GM06990 (cell line): ENCODE measurements around a stretch of chr1.

DNA sequence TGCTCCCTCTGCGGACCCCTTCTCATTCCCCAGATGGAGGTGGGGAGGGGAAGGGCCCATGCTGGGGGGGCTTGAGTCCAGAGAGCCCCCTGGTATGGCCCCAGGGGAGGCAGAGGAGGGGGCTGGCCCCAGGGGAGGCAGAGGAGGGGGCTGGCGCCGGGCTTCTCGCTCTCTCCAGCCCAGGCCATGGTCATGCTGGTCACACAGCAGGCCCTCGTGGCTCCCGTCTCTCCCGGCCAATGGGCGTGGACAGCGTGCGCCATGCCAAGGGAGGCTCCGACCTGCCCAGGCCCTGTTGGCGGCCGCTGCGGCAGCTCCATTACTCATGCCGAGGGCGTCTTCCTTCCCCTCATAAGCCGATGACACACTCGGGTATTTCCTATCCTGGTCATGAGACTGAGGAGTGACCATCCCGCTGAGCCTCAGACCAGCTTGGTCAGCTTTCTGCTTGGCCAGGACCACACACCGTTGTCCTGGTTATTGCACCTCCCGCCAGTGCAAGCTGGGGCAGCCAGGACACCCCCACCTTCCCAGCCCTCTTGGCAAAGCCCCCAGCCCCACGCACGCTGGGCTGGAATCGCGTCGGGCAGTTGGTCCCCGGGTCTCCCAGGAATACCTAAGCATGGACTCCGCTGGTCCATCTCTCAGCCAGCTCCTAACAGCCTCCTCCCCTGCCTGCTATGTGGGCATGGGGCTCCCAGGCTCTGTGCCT lies 49.7 kb downstream of the ARHGEF16 start:
- RRBS, result 34% methylated on average over 5 of the region's 28 CpGs

DNA sequence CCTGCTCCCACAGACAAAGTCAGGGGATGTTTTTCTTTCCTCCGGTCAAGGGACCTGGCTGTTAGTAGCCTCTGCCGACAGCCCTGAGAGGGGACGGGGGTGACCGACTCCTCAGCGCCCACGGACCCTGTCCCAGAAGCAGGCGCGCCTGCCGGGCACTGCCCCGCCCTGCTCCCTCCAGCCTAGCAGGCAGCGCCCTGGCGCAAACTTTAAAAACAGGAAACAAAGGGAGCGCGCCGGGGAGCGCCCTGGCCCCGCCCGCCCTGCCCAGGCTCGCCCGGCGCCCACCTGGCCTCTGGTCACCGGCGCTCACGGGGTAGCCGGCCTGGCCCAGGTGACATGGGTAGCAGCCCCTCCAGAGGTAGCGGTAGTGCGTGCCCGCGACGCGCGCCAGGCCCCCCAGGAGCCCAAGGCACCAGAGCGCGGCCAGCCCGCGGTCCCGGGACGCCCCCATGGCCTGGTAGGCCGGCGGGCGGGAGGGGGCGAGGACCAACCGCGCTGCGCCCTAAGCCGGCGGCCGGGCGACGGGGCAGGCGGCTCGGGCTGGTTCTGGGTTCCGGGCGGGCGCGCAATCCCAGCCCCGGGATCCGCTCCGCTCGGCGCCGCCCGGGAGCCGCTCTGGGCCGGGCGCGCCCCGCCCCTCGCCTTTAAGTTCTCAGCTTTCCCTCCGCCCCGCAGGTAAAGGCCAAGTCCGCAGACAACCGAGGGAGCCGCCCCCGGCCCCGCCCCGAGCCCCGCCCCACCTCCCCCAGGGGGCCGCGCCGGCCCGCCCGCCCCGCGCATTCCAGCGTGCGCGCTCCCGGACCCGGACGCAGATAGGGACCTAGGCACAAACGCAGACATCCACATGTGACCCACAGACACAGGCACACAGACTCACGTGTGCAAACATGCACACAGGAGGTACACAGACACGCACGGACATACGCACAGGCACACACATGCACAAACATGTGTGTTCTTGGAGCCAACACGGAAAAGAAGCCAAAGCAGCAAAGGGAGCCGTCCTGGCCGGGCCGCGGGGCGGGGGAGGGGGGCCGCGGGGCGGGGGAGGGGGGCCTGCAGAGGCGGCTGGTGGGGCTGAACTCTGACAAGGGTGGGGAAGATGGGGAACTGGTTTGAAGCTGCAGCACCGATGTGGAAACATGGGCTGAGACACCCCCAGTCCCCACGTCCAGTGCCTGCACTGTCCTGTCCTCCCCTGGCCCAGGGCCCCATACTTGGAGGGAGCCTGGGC lies 76.7 kb downstream of the ARHGEF16 start:
- RRBS, result 5% methylated on average over 52 of the region's 108 CpGs

DNA sequence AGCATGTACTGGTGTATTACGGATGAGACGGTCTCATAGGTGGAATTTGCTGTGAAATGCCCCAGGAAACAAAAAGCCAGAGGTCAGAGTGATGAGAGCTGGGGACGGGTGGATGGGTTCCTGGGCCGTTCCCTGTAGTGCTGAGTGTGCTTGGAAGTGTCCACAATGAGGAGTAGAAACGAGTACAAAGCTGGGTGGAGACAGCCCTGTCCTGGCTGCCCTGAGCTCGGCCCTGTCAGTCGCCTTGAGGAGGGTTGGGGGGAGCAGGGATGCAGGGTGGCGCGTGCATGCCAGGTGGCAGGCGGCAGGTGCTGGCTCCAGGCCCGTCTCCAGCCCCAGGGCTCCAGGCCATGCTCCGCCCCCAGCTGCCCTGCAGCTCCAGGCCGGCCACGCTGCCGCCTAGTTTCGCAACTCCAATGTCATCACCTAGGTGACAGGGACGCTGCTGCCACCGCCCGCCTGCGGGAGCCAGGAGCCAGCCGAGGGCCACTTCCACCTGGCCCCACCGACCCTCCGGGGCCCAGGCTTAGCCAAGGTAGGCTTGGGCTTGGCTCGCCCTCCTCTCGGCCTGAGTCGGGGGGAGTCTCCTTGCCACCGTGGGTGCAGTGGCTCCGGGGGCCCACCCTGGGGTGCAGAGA lies 16.4 kb downstream of the TP73 start:
- RRBS, result 90% methylated on average over 3 of the region's 28 CpGs

GRCh38 chr1:3786763-3787125 lies 9.6 kb downstream of the LRRC47 start:
- RRBS, result 96% methylated on average over 7 of the region's 22 CpGs

DNA sequence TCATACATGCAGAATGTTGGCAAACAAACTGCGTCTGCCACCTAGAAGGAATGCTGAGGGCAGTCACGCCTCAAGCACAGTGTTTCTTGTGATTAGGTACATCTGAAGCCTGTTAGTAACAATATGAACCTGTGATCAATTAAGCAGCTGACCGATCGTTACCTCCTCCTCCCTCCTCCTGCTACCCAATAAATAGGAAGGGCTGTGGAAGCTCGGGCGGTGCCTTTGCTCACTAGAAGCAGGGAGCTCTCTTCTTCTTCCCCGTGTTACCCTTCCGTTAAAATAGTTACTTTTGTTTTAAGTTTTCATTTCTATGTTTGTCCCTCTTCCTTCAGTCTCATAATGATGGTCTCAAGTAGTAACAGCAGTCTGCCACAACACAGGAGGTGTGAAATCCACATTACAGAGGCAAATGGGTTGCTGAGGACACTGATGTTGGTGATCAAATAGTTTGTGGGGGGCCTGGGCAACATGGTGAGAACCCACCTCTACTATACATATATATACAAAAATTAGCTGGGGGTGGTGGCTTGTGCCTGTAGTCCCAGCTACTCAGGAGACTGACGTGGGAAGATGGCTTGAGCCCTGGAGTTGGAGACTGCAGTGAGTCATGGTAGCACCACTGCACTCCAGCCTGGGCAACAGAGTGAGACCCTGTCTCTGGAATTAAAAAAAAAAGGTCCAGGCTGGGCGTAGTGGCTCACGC lies 13.8 kb upstream of the LRRC47 start:
- RRBS, result no CpG with 5 or more reads among the region's 11 CpGs

- RRBS, result no CpG with 5 or more reads among the region's 3 CpGs
Measured at GRCh38 chr1:3834349-3834805, 22.6 kb downstream of the CEP104 start.

GRCh38 chr1:3836332-3836762 lies 20.7 kb downstream of the CEP104 start:
- RRBS, result no CpG with 5 or more reads among the region's 12 CpGs

- RRBS, result 14% methylated on average over 2 of the region's 26 CpGs
Measured at GRCh38 chr1:4656267-4656669, 1.9 kb downstream of the AJAP1 start.

- RRBS, result no CpG with 5 or more reads among the region's 9 CpGs
Measured at GRCh38 chr1:4758636-4758986, 104.2 kb downstream of the AJAP1 start.

DNA sequence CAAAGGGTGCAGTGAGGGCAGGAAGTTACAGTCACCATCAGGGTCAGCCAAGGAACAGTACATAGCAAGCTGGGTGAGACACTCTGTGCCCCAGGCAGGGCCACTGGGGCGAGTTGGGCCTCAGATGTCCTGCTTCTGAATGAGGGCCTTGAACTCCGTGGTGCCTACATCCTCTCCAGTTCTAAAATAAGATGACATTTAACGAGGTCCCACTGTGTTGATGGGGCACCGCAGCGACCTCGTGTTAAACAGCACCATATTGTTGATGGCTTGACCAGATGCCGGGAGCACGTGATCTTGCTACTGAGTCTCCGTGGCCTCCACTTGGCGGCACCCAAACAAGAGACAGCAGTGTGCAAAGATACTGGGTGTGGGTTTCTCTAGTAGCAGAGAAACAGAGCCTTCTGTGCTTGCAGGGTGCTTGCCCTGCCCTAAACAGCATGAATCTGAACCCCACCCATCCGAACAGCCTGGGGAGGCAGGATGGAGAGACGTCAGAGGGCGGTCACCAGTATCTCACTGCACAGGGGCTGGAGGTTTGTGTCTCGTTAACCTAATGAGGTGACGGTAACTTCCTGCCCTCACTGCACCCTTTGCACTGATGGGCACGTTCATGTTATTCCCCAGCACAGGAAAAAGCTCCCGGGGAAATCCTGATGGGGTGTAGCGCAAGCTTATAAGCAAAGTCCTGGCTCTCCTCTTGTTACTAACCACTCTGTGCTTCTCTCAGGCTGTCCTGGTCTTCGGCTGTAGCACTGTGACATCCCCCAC lies 324.4 kb downstream of the AJAP1 start:
- RRBS, result no CpG with 5 or more reads among the region's 19 CpGs

GRCh38 chr1:5660183-5660382 lies 332.1 kb downstream of the NPHP4 start:
- RRBS, result no CpG with 5 or more reads among the region's 5 CpGs

DNA sequence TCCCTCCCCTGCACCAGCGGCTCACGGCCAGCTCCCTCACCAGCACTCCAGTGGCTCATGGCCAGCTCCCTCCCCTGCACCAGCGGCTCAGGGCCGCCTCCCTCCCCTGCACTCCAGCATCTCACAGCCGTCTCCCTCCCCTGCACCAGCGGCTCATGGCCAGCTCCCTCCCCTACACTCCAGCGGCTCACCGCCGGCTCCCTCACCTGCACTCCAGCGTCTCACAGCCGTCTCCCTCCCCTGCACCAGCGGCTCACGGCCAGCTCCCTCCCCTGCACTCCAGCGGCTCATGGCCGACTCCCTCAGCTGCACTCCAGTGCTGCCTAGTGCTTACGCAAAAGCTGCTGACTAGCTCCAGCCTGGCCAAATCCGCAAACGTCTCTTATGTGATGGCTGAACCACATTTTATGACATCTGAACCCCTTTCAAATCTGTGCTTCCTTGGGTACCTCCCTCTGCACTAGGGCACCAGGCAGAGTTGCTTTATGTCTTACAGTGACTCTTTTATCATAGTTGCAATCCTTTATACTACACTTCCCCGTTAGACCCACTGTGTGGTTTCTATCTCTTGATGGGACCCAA lies 324.2 kb downstream of the NPHP4 start:
- RRBS, result no CpG with 5 or more reads among the region's 19 CpGs

DNA sequence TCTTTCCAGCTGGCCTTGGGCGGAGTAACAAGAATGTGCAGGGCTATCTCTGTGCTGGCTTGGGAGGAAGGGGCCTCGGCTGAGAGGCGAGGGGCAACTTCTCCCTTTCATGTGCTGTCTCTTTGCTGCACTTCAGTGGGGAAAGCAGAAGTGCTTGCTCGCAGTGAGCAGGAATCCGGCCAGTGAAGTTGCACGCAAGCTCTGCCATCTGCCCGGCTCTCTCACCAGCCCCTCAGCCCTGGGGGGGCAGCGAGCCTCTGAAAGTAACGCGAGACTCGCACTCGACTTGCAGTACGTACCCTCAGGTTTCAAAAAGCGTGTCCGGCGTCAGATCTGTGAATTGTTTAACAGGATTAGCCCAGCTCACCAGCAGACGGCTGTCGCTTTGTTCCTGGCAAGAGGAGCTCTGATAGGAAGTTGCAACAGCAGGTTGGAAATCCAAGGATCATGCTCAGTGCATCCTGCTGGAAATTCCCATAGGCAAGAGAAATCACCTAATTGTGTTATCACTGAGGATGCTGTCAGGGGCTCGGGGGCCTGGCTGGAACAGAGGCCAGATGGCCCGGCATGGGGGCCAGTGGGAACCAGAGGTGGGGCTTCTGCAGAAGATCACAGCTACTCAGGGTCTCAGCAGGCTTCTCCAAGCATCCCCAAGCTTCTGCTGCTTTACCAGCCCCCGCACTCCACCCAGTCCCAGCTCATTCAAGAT lies 221.0 kb downstream of the NPHP4 start:
- RRBS, result 16% methylated on average over 4 of the region's 21 CpGs

GRCh38 chr1:6198796-6199482 lies 456 bp downstream of the RPL22 start:
- RRBS, result 3% methylated on average over 17 of the region's 44 CpGs

GRCh38 chr1:6262810-6263429 lies 2.0 kb upstream of the GPR153 start:
- RRBS, result 20% methylated on average over 6 of the region's 16 CpGs

DNA sequence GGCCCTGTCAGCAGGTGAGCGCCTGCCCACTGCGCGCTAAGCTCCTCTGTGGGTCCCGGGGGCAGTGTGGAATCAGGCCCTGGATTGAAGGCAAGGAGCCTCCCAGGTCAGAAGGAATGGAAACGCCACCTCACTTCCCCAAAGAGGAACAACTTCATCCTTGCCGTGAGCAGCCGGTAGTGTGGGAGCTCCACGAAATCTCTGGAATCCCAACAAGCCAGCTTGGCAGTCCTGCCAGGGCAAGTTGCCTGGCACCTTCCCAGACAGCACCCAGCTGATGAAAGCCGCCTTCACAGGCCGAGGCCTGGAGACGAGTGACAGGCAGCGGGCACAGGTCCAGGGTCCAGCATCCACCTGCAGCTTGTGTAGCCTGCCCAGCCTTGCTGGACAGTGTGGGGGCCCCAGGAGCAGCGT lies 43.2 kb downstream of the ACOT7 start:
- RRBS, result no CpG with 5 or more reads among the region's 13 CpGs

DNA sequence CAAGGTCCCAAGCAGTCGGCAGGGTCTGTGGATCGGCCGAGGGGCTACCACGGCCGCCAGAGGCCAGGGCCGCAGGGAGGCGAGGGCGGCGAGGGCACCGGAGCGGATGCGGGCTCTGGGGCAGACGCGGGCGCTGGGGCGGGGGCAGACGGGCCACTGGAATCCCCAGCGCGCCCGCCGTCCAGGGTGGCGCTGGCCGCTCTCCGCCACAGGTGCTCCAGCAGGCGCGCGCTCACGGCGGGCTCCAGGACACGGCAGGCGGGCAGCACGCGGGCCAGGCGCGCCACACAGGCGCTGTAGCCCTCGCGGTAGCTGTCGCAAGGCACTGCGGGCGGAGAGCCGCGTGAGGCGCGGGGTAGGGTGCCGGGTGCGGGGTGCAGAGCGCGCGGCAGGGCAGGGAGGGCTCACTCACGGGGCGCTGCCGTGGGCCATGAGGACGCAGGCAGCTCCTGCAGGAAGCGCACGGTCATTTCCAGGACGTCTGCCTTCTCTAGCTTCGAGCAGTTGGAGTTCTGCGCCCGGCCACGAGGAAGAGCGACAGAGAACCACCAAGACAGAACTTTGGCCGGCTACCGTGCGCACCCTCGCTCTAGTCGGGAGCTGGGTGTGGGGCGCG lies 782 bp downstream of the HES2 start:
- RRBS, result no CpG with 5 or more reads among the region's 69 CpGs

DNA sequence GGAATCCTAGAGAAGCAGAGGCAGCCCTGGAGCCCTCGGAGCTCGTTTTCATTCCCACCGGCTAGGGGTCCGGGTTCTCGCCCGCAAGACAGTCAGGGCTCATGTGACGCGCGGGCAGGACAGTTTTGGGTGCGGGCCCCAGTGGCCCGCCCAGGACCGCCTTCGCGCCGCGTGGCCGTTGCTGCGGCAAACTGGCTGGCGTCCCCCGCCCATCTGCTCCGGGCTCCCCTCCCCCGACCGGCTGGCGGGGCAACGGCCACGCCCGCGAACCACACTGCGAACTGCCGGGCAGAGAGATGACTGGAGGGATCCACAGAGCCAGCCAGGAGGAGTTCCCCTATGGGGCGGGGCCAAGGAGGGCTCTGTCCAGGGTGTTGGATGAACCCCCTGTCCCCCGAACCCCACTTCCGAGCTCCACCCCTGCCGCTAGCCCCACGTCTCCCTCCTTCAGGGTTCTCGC lies 903 bp upstream of the HES2 start:
- RRBS, result 7% methylated on average over 8 of the region's 36 CpGs

- RRBS, result 47% methylated on average over 8 of the region's 35 CpGs
Measured at GRCh38 chr1:6451560-6452144, 14.3 kb downstream of the TNFRSF25 start.

GRCh38 chr1:6471399-6472078 lies 5.6 kb upstream of the TNFRSF25 start:
- RRBS, result 72% methylated on average over 23 of the region's 45 CpGs